Jurkat, Clone E6-1 (cell line): ENCODE measurements around a stretch of chr16.

GRCh38 chr16:4825219-4825550 lies 21.9 kb downstream of the GLYR1 start:
- RRBS, result no CpG with 5 or more reads among the region's 7 CpGs

DNA sequence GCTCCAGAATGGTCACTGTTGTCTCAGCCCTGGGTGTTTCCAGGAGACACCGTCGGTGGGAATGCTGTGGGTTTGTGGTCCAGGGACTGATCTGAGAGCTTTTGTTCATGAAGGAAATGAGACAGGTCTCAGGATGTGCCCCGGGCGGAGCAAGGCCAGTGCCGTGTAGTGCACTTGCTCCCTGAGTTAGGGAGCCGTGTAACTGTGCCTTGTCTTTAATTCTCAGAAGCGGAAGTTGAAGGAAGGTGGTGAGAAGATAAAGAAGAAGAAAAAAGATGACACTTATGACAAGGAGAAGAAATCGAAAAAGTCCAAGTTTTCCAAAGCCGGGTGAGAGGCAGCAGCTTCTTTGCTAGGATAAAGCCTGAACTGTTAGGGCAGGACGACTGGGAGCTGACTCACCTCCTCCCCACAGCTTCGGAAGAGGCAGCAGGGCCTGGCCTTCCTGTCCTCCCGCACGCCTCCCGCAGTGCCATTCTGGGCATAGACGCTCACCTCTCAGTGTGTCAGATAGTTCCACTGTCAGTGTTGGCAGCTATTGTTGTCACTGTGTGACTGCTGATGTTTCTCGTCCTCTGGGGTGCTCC lies 12.5 kb downstream of the UBN1 start:
- RRBS, result no CpG with 5 or more reads among the region's 16 CpGs

DNA sequence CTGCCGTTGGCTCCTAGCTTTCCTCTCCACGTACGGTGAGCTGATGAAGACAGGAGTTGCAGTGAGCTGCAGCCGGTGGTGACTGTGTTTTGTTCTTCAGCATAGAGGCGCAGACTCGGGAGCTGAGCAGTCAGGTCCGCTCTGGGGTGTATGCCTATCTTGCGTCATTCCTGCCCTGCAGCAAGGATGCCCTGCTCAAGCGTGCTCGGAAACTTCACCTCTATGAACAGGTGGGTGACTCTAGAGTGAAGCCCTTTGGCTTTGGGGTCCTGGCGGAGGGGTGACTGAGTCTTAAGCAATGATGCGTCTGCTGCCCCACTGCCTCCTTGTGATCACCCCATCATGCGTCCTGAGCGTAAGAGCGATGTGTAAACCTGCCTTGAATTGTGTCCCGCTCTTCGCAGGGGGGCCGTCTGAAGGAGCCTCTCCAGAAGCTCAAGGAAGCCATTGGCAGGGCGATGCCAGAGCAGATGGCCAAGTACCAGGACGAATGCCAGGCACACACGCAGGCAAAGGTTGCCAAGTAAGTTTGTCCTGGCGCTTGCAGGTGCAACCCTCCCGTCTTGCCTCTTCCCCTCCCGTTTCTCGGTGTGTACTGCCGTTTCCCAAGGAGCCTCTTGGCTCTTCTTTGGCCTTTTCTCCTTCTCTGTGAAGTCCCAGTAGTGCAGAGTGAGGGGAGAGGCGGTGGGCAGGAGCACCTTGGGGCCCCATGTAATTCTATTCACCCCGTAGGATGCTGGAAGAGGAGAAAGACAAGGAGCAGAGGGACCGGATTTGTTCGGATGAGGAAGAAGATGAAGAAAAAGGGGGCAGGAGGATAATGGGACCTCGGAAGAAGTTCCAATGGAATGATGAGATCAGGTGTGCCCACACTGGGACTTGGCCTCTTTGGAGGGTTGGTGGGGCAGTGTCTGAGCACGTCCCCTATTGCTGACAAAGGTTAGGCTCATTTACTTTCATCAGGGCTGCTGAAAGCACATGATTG lies 23.1 kb downstream of the UBN1 start:
- RRBS, result no CpG with 5 or more reads among the region's 32 CpGs

DNA sequence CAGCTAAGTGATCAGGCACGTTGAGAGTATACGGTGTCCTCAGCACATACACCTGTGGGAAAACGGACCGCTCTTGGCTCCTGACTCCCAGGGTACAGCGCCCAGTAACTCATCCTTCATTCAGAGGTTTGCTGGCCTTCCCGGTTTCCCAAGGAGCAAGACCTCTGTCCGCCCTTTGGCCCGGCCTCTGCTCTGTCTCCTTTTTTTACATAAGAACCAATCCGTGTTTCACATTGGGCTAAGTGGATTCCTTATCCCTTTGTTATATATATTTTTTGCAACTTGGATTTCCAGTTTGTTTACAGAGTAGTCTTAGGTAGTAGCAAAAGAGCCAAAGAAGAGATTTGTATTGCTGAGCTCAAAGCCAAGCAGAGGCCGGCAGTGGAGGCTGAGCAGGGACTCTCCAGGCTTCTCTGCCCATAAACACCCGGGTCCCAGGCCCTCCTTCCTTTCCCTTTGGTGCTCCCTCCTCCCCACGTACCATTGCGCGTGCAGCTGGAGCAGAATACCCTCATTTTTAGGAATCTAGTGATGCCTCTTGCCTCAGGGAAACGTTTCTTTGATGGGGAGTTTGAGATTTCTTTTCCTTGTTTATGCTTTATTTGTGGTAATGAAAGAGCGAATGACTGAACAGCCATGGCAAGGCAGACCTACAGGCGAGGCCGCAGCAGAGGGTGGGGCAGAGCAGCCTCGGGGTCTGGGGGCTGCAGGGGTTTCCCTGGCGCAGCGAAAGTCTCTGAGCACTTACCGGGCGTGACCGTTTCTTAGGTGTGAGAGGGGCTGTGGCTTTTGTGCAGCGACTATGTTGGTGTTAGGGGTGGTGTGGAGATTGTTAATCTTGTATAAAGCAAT lies 34.4 kb downstream of the UBN1 start:
- RRBS, result no CpG with 5 or more reads among the region's 25 CpGs

GRCh38 chr16:4884630-4885417 lies 37.5 kb downstream of the UBN1 start:
- RRBS, result 100% methylated on average over 1 of the region's 31 CpGs

DNA sequence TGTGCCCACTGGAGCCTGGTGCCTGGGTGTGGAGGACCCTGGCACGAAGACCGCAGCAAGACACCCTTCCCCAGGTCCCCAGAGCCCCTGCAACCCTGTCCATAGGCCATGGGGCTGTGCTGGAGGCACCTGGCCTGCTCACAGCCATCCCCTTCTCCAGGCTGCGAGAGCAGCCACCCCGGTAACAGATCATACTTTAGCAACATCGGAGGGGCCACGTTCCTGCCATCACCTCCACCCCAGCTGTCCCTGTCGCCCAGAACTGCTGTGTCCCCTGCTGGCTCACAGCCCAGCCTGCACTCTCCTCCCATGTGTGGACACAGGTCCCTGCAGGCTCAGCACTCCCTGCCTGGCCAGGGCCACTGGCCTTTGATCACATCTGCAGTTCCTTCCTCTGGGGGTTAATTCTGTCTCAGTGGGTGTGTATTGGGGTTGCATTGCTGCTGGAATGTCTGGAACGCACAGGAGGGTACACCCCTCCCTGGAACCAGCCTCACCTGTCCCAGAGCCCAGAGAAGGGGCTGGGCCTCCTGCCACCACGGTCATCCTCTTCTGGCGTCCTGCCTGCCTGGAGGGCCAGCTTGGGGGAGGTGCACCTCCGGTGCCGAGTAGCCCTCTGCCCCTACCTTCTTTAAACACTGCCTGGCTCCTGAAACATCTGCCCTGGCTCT lies 12.1 kb downstream of the PPL start:
- RRBS, result no CpG with 5 or more reads among the region's 12 CpGs

DNA sequence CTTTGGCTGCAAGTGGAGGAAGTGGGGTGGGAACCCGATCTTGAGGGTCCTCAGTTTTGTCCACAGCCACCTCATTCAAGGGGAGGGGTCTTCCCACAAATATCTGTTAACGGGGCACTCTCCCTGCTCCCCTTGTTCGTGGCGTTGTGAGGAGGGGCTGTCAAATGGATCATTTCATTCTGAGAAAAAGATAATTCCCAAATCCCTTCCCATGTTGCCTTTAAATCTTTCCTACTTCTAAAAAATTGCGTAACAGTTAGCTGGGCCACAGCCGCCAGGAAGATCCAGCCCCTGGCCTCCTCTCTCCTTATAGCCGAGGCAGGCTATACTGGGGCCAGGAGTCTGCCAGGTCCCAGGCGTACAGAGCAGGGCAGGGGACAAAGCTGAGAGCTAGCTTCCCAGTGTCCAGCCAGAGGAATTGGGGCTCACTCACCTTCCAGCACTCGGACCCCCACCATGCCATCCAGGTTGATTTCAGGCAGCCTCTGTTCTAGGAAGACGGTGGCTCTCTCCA lies 431 bp downstream of the C16orf89 start:
- RRBS, result no CpG with 5 or more reads among the region's 10 CpGs

DNA sequence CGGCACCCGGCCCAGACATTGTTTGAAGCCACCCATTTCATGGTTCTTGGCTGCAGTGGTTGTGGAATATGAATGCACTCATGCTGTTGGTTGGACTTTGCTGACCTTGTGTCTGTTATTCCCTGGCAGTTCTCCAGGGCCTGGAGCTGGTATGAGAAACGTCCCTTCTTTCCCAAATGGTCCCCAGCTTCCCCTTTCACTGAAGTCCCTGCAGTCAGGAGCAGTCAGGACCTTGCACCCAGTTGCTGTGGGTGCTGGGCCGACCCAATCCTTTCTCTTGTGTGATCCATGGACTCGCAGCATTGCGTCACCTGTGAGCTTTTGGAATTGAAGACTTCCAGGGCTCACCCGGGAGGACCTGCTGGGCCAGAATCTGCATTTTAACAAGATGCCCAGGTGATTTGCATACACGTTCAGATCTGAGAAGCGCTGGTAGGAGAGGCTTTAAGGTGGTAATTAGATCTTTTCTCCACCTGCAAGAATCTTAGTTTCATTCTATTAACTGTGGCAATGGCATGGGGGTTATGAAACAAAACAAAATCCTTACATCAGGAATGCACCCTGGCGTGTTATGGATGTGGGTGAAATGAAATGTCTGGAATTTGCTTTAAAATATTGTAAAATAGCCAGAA lies 37.3 kb upstream of the EEF2KMT start:
- RRBS, result no CpG with 5 or more reads among the region's 10 CpGs

DNA sequence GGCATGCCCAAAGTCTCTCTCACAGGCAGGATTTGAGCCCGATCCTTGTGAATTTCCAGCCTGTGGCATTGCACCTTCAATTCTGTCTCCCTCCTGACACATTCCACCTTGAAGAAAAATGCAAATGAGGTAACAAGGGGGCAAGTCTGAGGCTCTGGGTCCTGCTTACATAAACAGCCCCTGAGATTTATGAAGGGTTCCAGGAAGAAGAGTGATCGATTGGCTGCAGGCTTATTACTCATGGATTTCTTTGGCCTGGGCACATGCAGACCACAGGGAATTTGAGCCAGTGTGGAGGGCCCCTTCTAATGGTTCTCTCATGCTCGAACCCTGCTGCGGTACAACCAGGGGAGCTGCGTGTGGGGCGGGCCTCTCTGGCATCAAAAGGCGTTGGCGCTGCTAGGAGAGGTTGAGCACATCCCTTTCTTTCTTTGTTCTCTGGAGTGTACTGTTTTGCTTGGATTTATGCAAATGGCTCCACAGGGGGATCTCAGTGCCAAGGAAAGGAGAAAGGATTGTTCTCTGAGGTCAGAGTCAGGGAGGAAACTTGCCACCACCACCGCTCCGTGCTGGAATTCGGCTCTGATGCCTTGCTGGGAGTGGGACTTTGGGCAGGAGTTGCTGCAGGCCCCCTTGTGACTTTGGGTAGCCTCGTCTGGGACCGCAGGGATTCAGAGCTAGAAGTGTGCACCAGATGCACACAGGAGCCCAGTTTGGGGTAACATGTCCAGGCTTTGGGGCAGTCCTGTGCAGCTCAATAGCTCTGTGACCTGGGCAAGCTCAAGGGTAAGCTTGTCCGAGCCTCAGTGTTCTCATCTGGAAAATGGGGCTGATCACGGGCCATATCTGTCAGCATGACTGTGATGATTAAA lies 352.8 kb upstream of the EEF2KMT start:
- RRBS, result no CpG with 5 or more reads among the region's 15 CpGs

DNA sequence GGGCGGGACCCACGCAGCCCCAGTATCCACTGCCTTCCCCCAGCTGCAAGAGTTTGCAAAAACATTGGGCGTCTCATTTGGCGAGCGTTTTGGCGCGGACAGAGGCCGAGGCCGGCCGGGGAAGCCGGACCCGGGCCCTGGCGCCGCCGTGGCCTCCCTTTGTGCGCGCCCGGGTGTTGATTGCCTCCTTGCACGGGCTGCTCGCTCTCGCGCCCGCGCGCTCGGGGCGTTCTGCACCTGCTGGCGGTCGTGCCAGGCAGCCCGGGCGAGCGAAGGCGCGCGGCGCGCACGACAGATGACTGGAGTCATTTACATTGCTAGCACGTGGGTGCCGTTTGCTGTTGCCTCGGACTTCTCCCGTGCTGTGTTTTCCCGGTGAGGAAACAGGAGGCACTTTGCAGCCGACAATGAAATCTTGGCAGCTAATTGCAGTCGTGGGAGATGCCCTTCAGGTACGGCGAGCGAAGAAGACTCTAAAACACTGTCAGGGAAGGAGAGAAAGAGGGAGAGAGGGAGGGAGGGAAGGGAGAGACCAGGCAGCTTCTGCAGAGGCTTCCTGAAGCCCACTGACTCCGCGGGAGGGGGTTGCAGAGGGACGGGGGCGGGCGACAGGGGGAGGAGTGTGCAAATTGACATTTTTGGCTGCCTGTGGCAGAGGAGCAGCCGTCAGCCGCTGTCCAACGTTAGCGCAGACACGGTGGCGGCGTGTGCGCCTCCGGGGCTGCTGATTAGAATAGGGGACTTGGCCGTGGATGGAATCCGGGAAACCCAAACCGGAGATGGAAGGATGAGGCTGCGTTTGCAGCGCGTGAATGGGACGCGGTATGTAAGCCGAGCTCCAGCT lies 464.5 kb downstream of the RBFOX1 start:
- RRBS, result 85% methylated on average over 19 of the region's 71 CpGs

DNA sequence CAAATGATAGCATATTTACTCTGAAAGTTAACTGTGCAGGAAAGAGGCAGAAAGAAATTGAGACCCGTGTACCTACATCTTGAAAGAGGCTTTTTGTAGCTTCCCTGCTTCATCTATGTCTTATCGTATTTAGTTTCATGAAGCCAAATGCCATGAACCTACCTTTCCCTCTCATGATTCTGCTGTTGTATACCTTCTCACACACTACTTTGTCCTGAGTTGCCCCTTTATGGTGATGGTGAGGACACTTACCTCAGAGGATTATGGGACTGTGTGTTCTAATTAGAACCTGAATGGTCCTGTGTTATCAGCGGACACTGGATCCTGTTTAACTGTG lies 914.8 kb downstream of the TMEM114 start:
- RRBS, result no CpG with 5 or more reads among the region's 3 CpGs

DNA sequence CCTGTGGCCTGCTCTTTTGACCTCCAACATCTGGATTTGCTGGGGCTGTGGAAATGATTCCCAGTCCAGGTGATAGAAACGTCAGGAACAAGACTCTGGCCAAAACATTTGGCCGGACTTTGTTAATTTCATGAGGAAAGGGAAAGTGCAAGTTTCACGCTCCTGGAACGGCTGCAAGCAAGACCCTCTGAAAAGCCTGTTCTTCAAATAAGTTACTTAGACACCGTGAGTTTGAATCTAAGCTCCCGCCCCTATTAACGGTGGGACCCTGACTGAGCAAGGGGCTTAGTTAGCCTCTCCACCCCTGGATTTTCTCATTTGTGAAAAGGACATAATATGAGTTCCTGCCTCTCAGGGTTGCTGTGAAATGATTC lies 42.4 kb downstream of the TMEM114 start:
- RRBS, result no CpG with 5 or more reads among the region's 7 CpGs

- RRBS, result no CpG with 5 or more reads among the region's 14 CpGs
Measured at GRCh38 chr16:8694671-8695393, 20.4 kb downstream of the ABAT start.

DNA sequence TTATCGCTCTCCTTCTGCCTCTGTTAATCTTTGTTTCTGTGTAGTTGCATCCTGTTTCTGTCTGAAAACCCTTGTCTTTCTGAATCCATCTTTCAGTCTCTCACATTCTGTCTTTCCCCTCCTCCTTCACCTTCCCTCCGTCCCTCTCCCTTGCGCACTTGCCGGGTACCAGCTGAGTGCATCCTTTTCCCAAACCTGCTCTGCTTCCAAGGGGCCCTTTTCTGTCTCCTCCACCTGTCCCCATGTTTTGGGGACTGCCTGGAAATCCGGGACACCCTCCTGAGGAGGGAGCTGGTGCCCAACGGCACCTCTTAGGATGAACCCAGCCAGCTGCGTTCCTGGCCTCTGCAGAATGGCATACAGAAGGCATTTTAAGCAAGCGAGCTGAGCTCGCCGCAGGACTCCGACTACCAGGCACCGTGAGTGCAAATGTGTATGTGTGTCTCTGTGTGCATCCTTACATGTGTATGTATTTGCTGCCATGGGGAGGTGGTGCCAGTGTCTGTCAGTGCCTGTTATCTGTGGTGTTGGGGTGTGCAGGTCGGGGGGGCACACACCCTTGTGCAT lies 39.1 kb downstream of the ABAT start:
- RRBS, result no CpG with 5 or more reads among the region's 13 CpGs

GRCh38 chr16:8822383-8823115 lies 24.9 kb downstream of the PMM2 start:
- RRBS, result no CpG with 5 or more reads among the region's 3 CpGs

DNA sequence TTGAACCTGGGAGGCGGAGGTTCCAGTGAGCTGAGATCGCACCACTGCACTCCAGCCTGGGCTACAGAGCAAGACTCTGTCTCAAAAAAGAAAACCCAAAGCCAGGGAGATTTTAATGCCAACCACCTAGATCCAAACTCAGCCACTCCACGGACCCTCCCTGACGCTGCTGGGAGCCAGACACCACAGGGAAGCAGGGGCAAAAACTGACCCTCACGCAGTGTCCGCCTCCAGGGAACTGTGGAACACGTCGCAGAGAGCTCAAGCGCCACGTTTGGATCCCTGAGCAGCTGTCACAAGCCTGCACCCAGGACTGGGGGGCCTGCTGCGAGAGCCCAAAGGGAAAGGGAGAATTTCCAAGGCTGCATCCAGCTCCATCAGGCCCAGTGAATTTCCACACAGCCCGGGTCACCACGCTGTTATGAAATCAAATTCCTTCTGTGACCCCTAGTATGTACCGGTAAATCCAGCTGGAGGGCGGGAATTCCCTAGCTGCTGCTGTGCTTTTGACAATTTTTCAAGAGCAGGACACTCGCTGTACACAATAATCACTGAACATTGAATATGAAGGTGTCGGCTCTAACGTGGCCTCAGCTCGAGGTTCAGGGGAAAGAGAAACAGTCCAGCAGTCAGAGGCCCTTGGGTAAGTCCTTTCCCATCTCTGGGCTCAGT lies 8.8 kb downstream of the CARHSP1 start:
- RRBS, result 96% methylated on average over 1 of the region's 19 CpGs

DNA sequence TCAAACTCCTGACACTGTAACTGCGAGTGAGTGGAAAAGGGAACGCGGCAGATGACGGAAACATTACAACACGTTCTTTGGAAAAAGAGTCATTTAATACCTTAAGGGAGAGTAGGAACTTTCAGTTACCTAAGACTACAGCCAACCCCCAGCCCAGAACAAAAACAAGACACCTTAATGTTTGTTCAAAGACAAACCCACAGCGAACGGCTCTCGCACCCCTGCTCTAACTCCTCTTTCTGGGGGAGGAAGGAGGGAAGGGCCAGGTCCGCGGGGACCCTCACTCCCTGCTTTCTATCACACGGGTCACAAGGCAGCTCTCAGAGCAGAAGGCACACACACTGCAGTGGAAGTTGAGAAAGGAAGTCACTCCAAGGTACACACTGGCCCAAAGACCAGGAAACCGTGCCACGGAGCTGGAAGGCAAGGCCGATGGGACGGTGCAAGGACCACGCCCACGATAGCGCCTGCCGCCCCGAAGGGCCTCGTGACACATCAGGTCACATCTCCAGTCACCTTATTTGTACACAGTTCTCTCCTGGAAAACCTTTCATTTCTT lies 9.9 kb downstream of the LITAFD start:
- RRBS, result no CpG with 5 or more reads among the region's 21 CpGs

DNA sequence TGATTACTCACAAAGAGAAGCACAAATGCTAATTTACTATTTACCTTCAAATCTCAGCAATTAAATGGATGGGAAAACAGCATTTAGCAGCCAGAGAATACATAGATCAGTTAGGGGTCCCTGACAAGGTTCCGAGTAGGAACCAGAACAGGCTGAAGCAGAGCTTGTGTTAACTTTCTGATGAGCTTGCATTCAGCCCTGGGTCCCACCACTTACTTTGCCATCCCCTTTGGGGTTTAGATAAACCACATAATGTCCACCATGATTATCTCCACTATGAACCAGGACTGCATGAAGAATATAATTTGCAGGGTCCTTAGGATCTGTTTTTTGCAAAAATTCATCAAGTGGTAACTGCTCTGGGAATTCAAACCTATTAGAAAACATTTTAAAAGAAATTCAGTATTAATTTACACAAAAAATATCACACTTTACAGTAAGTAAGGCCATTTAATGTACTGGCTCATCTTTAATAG lies 24.1 kb downstream of the LITAFD start:
- RRBS, result no CpG with 5 or more reads among the region's 1 CpG

- RRBS, result no CpG with 5 or more reads among the region's 10 CpGs
Measured at GRCh38 chr16:8919001-8919403, 36.9 kb downstream of the LITAFD start.

GRCh38 chr16:8989052-8989469 lies 25.4 kb upstream of the USP7 start:
- RRBS, result no CpG with 5 or more reads among the region's 8 CpGs